ENCODE measurements around the genes CFAP44, USF3 and ZNF80.

GRCh38 chr3:111676766-111677300 lies 2.4 kb downstream of the PLCXD2 start:
- PRO-cap, result no peak

GRCh38 chr3:111720656-111721151 lies 46.2 kb downstream of the PLCXD2 start:
- PRO-cap, result no peak

- PRO-cap, result no peak
Observed at GRCh38 chr3:111737783-111738220, 63.3 kb downstream of the PLCXD2 start.

DNA sequence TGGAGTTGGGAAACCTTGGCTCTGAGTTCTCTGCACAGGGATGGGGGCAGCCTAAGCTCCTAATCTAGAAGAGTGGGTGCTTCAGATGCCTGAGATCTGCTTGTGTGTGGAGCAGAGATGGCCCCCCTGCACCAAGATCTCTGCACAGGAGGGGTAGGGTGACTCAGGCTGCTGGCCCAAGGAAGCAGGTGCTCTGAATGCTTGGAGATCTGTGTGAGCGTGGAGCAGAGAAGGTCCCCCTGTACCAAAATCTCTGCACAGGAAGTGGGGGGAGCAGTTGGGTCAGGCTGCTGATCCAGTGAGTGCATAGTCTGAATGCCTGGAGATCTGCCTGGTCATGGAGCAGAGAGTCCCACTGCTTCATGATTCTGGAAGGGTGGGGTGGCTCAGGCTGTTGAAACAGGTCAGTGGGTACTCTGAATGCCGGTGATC lies 15.9 kb upstream of the GCSAM start:
- PRO-cap, result no peak

- PRO-cap, result no peak
Observed at GRCh38 chr3:112299468-112299750, 5.4 kb upstream of the SLC9C1 start.

DNA sequence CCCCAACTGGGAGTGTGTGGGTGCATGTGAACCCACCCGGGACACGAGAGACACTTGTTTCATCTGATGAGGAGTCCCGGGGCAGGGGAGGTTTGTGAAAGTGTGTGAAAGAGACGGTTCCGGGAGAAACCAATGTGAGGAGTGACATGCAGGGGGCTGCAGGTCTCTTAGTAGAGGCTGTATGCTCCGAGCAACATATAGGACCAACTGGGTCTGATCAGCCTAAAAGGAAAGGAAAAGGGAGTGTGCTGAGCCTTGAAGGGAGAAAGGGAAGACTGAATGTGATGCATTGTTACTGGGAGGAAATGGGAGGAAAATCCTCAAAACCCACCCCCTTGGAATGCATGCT lies 8.9 kb upstream of the SLC9C1 start:
- PRO-cap, result no peak

- PRO-cap, result bidirectional peak, plus-strand start at chr3:112334063, minus-strand start at chr3:112333756
Observed at GRCh38 chr3:112333937-112334476, 1.1 kb downstream of the CD200 start.

DNA sequence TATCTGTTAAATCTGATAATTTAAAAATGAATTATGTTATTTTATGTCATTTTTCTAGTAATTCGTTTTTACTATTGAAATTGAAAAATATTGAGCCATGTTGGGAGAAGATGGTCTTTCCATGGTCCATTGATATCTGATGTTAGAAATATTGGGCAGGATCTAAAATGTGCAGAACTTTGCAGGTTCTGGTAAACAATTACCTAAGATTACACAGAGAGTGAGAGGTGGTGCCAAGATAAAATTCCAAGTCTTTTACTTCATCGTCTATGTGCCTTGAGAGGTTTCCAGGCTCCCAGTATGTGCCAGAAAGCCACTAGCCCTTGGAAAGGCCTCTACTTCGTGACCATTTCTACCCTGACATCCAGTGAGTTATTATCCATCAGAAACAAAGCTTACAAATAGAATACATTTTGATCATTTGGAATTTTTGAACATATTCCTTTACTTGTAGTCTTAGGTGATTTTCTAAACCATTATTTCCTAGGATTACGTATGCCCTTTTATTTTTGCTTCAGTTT lies 27.6 kb downstream of the CD200 start:
- PRO-cap, result no peak

DNA sequence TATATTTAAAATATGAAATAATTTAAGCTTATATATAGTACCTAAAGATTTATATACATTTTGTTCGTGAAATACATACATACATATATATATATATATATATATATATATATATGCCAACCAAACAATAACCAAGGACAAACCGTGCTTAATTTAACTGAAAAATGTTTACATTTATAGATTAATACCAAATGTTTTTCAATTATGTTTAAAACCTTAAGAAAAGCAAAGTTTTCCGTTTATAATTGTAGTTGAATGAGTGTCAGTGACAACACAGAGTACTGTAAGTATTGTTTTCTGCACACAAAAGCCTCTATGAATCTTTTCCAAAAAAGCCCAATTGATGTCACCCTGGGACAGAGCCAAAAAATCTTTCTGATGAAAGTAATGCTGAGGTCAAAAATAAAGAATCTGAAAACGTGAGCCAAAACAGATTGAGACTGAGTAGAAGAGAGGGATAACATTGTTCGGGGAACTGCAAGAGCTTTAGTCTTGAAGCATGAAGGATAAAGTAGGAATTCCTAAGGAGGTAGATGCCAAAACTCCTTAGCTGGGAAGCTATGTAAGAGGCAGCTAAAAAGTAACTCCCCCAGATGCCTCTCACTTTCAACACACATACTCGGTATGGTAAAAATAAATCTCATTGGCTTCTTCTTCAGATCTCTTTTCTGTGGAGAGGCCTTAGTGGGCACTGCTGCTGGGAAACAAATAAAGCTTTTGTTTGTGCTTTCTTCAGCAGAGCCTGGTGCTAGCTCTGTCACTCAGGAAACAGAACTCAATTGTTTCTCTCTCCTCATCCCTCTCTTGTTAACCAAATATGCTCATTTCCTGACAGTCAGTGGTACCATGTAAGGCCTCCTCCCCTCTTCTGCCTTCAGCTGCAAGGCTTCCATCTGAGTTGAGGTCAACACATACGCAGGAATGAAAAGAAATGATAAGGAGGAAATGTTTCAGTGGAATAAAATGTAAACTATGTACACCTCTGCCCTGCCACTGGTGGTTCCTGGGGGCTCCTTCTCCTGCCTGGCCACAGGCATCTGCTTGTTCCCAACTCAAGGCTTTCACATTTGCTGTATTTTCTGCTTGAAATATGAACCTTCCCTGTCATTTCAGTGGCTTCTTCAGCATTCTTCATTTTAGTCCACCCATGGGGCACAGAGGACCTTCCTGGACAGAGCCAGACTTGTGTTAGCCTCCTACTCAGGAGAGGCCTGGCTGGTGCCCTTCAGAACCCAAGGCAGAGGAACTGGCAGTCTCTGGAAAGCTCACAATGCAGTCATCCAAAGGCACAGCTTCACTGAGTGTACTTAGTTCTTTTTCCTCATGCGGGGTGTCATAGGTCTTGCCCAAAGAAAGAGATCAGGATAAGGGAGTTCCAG lies 58.1 kb downstream of the CD200 start:
- PRO-cap, result no peak

DNA sequence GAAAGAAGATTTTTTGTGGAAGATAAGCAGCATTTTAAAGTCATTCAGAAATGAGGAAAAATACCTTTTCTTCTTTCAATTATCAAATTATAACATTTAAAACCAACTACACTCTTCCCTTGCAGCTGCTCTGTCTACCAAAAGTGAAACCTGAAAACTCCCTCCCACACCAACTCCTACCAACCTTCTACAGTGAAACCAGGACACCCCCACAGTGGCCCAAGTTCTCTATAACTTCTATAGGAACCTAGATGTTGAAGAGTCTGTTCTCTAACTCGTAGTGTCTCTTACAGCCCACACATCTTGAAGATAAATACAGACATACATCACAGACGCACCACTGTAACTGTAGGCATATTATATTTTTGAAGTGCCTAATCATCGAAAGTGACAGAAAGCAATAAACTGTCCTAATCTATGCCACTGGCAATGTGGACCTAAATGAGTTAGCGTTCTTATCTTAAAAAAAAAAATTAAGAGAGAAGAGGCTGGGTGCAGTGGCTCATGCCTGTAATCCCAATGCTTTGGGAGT lies 1.2 kb downstream of the CD200R1 start:
- PRO-cap, result no peak

GRCh38 chr3:113018522-113018852 lies 984 bp downstream of the NEPRO start:
- PRO-cap, result no peak

DNA sequence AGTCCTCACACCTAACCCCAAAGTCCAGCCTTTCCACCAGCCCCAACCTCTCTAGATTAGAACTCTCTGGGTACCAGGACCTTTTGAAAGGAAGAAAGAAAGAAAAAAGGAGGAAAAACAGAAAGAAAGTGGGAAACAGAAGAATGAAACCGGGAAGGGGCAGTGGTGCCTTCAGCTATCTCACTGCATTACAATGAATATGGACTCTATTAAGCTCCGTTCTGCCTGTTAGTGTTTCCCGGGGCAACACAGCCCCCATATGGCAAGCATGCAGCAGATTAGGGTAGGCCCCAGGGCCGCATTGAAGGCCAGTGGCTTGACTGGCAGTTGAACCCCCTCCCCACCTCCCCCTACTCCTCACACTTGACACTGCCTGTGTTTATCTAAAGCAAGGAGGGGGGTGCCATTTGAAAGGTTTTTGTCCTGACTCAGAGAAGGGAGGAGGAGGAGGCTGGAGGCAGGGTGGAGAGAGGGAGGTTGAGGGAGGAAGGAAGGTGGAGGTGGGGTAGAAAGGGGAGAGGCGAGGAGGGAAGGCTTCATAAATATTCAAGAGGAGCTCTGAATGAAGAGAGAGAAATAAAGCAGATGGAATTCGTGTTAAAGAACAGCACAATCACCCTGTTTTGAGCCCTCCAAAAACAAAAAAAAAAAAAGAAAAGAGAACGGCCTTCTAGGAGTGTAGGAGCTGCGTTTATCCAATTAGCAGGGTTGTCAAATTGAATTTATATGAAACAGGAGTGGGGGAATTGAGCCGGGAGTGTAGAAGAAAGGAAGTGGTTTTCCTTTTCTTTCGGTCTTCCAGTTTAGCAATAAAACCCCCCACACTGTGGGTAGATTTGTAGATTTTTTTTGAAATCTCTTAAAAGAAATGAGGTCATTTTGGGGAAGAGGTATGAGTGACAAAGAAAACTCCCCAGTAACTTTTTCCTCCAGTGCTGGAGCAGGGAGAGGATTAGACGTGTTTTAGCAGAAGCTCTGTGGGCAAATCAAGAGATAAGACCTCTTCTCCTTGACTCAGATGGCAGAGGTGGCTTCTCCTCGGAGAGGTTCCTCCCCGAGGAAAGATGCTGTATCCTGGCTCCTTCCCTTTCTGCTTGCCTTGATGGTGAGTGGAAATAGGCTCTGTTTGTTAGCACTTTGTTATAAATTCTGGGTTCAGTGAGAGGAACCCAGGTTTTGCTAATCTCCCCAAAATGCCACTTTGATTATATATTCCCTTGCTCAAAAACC lies 30.5 kb downstream of the BOC start:
- PRO-cap, result no peak

- PRO-cap, result no peak
Observed at GRCh38 chr3:113291333-113291989, 80.1 kb downstream of the BOC start.

DNA sequence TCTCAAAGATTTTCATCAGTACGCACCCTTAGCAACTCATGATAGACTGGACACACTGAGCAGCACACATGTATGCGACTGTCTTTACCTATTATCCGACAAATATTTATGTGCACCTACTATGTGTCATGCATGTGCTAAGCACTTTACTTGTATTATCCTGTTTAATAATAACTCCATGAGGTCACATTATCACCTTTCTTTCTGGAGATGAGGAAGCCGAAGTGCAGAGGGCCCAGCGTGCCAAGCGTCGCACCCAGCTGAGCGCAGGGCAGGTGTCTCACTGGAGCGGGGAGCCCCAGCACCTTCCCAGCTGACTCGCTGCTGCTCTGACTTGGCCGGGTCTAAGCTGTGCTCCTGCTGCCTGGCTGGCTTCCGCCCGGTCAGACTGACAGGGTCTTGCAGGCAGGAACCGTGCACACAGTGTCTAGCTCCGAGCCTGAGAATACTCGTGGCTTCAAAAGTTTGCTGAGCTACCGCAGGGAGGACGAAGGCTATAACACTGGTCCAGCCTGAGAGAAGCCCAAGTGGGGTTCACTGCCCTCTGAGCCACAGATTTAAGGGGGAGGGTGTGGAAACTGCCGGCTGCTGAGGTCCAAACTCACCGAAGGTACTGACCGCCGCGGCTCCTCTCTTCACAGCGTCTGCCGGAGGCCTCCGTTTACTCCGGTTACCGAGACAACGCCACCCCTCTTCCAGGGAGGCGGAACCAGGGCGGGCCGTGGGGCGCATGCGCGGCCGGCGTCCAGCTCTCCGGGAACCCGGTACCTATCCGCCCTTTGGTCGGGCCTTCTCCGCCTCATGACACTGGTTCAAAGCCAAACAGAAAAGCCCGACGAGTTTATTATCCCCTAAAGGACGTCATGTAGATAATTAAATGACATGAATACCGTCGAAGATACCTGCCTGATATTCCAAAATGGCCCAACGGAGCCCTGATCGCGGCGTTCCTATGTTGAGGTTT lies at the start of gene CFAP44:
CFAP44 (minus strand) TSS at position 646 of the 964 bp plus-strand sequence.
- PRO-cap, result no peak

DNA sequence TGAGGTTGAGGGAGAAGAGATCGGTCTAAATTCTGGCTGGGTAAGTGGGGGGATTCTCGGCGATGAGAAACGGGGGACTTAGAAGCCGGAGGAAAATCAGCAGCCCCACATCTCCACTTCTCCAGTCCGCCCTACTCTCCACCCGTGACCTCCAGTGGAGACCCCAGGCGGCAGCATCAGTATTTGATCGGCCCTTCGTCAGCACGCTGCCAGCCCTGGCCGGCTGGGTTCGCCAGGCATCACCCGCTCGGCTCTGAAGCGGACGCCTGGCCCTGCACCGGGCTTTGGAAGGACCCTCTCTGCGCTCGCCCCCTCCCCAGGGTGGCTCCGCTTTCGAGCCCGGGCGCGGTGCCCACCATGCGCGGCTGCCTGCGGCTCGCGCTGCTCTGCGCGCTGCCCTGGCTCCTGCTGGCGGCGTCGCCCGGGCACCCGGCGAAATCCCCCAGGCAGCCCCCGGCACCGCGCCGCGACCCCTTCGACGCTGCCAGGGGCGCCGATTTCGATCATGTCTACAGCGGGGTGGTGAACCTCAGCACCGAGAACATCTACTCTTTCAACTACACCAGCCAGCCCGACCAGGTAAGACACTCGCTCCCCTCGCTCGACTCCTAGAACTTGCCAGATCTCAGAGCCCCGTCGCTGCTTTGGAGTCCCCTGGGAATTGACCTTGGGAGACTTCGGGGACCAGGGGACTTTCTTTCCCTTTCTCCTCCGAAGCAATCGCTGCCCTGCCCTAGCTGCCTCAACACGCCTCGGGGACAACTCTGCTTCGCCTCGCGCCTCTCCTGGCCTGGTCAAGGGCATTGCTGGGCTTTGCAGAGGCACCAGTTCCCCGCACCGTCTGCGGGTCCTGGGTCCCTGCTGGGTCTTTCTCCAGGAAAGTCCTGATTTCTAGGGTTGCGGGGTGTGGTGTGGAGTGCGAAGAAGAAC lies 575 bp downstream of the SIDT1 start:
- PRO-cap, result no peak

GRCh38 chr3:113663203-113663677 lies 33.2 kb downstream of the USF3 start:
- PRO-cap, result no peak

DNA sequence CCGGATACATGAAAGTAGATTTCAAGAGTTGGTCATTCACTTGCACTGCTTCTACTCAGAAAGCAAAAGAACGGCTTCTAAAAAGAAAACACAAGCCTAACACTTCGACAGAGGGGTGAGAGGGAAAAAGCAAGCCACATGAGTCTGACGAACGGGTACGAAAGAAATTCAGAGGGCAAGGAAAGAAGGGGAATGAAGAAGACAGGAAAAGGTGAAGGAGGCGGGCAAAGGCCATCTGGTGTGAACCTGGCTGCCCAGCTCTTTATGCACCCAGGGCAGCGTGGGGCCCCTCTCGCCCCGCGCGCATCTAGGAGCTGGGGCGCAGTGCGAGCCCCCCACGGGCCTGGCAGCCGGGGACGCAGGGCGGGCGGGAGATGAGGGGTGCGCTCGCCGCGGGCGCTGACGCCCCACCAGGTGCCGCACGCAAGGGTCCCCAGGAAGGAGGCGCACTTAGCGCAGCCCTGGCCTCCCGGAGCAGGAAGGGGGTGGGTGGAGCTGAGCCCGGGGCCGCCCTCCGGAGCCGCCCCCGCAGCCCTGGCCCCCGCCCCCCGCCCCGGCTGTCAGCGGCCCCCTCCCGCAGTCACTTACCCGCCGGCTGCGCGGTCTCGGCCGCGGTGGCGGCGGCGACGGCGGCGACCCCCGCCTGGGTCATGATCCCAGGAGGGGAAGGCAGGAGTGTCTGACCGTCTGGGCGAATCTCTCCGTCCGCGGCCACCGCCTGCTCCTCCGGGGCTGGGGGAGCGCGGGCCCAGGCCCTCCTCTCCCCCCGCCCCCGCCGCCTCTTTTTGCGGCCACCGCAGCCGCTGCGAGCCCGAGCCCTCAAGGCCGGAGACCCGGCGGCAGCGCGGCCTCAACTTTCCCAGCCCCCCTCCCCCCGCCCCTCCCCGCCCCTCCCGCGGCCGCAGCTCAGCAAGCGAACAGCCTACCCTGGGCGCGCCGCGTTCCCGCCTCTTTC lies at the start of gene USF3:
USF3 (minus strand) TSS at position 861 of the 955 bp plus-strand sequence.
- PRO-cap, result bidirectional peak, plus-strand start at position 587 of the sequence, minus-strand start at position 478 of the sequence; bidirectional peak, plus-strand start outside the sequence, minus-strand start at position 883 of the sequence

DNA sequence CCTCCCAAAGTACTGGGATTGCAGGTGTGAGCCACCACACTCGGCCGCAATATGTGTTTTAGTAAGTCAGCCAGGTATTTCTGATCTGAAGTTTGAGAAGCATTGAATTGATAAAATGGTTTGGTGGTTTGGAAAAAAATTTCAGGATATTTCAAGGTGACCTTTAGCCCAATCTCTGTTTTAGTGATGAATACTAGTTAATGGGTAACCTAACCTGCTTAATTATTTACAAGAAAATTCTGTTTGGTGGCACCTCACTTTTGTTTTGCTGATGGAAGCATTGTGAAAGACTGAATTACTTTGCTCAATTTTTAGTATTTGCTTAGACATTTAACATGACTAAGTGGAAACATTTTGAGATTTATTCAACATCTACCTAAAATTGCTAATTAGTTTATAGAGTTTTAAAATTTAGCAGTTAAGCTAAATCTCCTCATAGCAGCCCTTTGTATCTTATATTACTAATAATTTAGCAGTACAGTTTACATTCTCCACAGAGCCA lies 35.2 kb downstream of the GRAMD1C start:
- PRO-cap, result no peak

DNA sequence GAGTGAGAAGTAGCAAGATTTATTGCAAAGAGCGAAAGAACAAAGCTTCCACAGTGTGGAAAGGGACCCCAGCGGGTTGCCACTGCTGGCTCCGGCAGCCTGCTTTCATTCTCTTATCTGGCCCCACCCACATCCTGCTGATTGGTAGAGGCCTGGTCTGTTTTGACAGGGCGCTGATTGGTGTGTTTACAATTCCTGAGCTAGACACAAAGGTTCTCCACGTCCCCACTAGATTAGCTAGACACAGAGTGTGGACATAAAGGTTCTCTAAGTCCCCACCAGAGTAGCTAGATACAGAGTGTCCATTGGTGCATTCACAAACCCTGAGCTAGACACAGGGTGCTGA lies at the start of gene ZNF80:
ZNF80 (minus strand) TSS at position 96 of the 346 bp plus-strand sequence.
- PRO-cap, result no peak

- PRO-cap, result no peak
Observed at GRCh38 chr3:114406309-114406660, 112.5 kb downstream of the TIGIT start.